Mesenchymal stem cell of Wharton's jelly (primary cell): ENCODE measurements around a stretch of chr12.

- CAGE, long polyA plus RNA = no peak
Observed at GRCh38 chr12:91578780-91579175, 396.2 kb upstream of the DCN start.

- CAGE, long polyA plus RNA = no peak
Observed at GRCh38 chr12:91633401-91634468, 451.1 kb upstream of the DCN start.

DNA sequence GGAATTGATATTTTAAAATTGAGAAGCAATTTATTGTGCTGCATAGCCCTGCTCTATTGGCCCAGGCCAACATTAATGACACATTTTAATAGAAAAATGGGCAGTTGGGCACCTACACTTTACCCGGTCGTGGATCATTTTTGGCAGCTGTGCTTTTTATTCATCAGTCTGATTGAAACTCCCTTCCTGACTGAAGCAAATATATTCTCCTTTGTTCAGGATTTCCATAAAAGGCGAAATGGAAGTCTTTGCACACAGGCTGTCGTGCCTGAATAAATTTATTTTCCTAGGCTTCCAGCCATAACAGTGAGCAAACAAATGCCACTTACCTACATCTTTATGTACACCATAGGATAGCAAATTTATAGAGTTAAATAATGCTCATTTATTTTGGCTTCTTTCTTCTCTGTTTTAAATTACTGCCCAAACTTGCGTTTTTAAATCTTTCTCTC, 480.7 kb upstream of the DCN start:
- CAGE, long polyA plus RNA = no peak

DNA sequence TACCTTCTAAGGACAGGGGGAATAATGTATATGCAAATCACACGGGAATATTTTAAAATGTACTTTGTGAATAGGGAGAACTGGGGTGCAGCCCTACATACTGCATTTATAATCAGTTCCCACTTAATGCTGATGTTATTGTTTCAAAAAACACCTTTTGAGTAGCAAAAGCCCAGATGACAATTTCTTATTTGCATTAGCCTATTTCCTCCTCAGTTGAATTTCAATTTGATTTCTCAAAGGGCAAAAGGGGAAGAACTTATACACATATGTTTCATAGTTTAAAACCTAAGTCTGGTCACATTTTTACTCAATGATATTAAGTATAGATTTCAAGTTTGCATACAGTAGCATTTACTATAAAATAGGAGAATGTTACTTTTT, 367.6 kb downstream of the BTG1 start:
- CAGE, long polyA plus RNA = no peak

GRCh38 chr12:91987971-91988379, 157.7 kb downstream of the BTG1 start:
- CAGE, long polyA plus RNA = no peak

DNA sequence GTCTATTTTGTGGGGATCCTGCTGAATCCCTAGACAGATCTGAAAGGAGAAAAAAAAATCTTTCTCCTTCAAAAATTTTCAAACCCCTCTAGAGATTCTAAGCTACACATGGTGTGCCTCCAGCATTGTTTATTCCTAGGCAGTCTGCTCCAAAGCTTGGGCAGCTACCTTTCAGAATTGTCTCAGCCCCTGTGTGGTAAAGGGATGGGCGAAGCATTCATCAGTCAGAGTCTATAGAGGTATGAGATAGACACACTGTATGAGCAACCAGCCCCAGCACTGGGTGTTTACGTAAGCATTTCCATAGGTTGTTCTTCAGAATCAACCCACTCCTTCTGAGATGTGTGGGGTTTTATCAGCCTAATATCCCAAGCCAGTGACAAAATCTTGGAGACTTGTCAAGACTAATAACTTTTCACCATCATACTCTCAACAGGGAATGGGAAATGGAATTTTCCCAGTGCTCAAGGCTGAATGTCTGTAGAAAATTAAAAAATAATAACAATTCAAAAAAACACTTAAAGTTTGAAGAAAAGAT, 98.3 kb downstream of the BTG1 start:
- CAGE, long polyA plus RNA = no peak

GRCh38 chr12:92091067-92091899, 54.4 kb downstream of the BTG1 start:
- CAGE, long polyA plus RNA = no peak

- CAGE, long polyA plus RNA = no peak
Observed at GRCh38 chr12:92122812-92123444, 22.7 kb downstream of the BTG1 start.

DNA sequence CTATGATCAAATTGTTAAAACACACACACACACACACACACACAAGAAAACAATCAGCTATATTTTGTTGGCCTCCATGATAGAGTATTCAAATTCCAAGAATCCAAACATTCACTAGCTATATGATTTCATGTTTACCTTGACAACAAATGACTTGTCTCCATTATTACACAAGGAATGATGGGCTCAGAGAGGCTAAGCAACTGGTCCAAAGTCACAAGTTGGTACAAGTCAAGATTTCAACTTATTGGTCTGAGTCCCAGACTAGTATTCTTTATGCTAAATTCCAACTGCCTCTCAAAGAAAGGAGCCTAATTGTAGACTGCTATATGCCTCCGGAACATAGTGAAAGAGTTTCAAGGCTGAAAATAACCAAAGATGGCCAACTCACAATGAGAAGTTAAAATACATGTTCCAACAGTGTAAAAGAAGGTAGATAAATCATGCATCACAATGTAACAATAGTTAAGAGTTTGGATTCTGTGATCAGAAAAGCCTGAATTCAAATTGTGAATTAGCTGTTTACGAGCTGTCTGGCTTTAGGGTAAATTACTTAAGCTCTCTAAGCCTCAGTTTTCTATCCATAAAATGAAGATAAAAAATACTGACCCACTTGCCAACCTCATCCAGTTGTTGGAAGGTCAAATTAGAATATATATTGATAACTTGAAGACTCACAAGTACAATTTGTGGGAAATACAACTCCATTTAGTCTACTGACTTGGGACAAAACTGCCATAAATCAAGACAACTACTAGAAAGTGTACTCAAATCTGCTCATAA, 7.4 kb downstream of the BTG1 start:
- CAGE, long polyA plus RNA = no peak

DNA sequence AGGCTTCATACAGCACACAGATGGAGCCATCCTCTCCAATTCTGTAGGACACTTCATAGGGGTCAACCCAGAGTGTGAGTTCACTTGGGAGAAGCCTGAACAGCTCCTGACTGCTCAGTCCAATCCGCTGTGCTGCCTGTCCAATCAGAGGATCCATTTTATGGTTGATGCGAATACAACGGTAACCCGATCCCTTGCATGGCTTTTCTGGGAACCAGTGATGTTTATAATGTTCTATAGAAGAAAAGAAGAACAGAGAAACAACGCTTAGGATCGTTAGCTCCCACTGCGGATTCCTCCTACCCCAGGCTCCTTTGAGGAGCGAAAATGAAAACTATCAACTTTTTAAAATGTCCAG, 1.5 kb downstream of the BTG1 start:
- CAGE, long polyA plus RNA = no peak

- CAGE, long polyA plus RNA = no peak
Observed at GRCh38 chr12:92469899-92470336, 232.9 kb upstream of the PLEKHG7 start.

DNA sequence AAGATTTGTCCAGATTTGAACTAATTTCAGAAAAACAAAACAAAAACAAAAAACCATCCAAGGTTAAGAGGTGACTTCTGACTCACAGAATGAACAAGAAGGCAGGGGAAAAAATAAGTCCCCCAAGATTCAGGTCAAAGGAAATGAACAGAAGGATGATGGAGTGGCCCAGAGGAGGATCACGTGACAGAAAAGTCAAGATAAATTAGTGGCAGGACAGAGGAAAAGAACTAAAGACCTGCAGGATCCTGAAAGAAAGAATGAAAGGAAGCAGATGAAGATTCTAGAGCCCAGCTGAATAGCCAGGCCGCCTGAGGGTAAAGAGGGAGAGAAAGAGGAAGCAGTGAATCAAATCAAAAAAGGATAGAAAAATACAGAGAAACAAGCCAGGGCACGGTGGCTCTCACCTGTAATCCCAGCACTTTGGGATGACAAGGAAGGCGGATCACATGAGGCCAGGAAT, 217.3 kb upstream of the PLEKHG7 start:
- CAGE, long polyA plus RNA = no peak

DNA sequence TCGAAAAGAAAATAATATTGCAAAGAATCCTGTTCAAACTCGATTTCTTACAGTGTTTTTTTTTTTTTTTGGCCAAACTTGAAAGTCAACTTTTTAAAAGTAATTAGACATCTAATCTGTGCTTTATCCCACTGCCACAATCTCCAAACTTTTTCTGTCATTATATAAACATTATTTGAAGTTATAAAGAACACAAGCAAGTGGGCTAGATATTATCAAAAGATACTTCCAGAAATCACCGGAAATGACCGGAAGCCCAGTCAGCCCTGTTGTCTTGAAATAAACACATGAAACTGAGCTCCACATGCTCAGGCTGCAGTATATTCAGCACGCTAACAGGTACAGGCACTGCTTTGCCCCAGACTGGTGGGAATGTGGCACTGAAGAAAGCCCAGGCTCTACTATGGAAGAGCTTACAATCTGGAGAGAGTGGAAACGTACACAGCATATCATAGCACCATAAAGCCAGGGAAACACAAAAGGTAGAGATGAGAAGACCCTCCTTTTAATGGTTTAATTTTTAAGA, 158.9 kb upstream of the PLEKHG7 start:
- CAGE, long polyA plus RNA = no peak

DNA sequence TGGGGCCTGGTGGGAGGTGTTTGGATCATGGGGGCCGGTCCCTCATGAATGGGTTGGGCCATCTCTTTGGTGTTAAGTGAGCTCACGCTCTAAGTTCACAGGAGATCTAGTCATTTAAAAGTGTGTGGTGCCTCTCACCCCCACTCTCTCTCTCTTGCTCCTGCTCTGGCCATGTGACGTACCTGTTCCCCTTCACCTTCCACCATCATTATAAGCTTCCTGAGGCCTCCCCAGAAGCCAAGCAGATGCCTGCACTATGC, 141.7 kb upstream of the PLEKHG7 start:
- CAGE, long polyA plus RNA = no peak

- CAGE, long polyA plus RNA = no peak
Observed at GRCh38 chr12:92746108-92746515, 43.3 kb downstream of the PLEKHG7 start.

GRCh38 chr12:92754204-92755015, 51.6 kb downstream of the PLEKHG7 start:
- CAGE, long polyA plus RNA = no peak

GRCh38 chr12:92824461-92825080, 104.5 kb downstream of the EEA1 start:
- CAGE, long polyA plus RNA = no peak

DNA sequence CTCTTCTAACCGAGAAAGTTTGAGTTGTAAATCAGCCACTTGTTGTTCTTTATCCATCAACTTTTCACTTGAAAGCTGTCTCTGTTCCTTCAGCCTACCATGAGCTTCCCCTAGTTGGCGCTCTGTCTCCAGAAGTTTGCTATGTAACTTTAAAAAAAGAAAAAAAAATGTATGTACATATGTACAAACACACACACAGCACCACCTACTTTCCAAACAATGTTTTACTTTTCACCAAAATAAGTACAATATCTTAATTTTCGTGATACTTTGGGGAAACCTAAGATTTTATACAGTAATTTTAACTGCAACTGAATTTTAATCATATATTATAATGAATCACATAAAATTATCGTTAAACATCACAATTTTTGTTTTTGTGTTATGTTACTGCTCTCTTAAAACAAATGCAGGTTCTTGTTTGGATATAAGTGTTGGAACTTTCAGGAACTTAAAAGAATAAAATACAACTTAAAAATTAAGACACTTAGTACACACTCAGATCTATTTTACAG, 101.1 kb downstream of the EEA1 start:
- CAGE, long polyA plus RNA = no peak

GRCh38 chr12:92832284-92833075, 96.6 kb downstream of the EEA1 start:
- CAGE, long polyA plus RNA = no peak

DNA sequence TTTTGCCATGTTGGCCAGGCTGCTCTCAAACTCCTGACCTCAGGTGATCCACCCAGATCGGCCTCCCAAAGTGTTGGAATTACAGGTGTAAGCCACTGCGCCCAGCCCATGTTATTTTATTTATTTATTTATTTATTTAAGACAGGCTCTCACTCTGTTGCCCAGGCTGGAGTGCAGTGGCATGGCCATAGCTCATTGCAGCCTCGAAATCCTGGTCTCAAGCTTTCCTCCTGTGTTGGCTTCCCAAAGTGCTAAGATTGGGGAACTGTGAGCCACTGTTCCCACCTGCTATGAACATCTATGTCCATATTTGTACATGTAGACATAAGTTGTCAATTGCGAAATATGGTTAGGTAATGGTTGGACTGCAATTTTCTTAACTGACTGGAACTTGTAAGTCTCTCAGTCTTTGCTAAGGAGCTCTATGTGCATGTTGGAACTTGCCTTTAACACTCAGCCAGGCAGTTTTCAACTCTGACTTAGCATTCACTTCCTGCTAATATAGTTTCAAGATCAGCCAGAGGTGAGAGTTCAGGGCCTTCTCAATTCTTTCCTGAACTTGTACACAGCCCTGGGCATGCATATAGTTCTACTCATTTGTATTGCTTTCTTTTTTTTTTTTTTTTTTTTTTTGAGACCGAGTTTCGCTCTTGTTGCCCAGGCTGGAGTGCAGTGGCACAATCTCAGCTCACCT, 44.5 kb upstream of the EEA1 start:
- CAGE, long polyA plus RNA = no peak